SJCRH30 (cell line): ENCODE results near the genes SWSAP1 and ELOF1.

DNA sequence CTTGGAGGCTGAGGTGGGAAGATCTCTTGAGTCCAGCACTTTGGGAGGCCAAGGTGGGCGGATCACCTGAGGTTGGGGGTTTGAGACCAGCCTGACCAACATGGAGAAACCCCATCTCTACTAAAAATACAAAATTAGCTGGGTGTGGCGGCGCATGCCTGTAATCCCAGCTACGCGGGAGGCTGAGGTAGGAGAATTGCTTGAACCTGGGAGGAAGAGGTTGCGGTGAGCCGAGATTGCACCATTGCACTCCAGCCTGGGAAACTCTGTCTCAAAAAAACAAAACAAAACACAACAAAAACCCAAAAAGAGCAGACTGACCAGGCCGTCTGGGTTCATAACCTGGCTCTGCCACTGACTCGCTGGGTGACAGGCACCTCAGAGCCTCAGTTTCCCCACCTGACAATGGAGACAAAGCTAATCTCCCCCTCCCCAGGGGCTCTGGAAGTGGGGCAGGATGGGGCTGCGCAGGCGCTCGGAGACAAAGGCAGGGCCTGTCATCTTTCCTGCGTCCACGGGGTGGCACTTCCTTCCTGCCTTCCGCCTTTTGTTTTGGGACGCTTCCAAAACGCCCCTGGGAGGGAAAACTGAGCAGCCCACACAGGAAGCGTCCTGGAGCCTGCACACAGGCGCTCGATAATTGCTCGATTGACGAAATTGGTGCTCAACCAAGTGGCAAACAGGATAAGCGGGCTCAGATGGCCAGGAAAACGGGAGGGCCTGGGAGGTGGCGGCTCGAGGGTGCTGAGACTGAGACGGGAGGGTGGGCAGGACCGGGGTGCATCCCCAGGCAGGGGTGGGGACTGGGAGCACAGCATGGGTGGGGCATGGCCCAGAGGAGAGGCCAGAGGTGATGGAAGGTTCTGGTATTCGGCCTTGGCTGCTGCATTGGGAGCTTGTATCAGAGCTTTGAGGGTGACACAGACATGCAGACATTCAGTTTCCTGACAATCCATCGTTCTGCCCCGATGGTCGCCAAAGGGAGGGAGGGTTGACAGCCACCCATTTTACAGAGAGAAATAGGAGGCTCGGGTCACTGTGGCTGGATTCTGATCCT, 17.9 kb downstream of the SPC24 start:
- RAMPAGE, long total RNA = no peak

DNA sequence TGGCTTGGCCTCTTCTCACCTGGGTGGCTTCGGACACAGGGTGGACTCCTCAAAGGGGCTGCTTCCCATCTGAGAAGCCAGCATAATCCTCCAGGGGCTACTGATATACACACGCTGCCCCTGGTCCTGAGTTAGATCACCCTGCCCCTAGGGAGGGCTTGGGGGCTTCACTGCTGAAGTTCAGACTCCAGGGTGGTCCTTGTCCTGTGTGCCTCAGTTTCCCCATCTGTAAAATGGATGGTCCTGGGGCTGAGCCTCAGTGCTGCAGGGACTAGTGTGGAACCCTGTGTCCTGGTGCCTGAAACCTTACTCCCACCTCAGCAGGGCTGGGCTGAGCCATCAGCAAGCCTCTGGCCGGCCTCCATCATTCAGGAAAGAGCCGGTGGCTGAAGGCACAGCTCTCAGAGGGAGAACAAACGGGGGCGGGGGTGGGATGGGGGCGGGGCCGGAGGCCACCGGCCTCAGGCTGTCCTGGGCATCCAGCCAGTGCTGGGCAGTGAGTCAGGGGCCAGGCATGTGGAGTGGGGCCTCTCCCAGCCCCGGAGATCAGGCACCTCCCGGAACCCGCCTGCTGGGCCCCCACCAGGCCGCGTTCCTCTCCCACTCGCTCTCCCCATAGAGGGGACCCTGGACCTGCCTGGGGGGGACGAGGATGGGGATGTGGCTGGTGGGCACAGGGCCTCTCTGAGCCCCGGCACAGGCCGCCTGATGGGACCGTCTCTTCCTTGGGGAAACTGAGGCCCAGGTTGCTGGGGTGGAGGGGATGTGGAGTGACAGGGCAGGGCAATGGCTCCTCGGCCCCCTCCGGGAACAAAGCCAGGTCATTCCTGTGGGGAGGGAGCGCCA, 13.1 kb downstream of the SPC24 start:
- RAMPAGE, long total RNA = no peak

- RAMPAGE, long total RNA = no peak
Observed at GRCh38 chr19:11179664-11180494, 17.5 kb downstream of the KANK2 start.

- RAMPAGE, long total RNA = no peak
Observed at GRCh38 chr19:11198750-11199554, 1.6 kb upstream of the KANK2 start.

DNA sequence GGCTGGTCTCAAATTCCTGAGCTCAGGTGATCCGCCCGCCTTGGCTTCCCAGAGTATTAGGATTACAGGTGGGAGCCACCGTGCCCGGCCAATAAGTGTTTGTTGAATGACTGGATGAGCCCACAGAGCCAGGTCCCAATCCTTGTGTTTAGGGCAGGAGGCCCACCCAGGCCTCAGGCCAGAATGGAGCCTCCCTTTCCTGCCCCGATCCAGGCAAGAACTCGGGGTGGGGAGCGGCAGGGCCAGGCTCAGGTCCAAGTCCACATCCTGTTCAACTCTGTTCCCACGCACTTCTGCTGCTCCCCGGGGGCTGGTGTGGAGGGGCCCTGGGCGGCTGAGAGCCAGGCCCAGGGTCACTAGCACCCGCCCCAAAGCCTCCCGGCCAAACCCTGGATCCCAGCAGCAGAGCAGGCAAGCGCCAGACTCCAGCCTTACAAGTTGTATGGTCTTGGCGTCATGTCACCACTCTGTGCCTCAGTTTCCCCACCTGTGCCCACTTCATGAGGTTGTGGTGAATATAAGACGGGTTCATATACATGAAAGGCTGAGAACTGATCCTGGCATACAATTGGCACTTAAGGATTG, 8.0 kb downstream of the ANGPTL8 start:
- RAMPAGE, long total RNA = no peak

- RAMPAGE, long total RNA = no peak
Observed at GRCh38 chr19:11286454-11286914, 9.5 kb upstream of the TSPAN16 start.

GRCh38 chr19:11338489-11338772, 1.0 kb downstream of the RAB3D start:
- RAMPAGE, long total RNA = no peak

DNA sequence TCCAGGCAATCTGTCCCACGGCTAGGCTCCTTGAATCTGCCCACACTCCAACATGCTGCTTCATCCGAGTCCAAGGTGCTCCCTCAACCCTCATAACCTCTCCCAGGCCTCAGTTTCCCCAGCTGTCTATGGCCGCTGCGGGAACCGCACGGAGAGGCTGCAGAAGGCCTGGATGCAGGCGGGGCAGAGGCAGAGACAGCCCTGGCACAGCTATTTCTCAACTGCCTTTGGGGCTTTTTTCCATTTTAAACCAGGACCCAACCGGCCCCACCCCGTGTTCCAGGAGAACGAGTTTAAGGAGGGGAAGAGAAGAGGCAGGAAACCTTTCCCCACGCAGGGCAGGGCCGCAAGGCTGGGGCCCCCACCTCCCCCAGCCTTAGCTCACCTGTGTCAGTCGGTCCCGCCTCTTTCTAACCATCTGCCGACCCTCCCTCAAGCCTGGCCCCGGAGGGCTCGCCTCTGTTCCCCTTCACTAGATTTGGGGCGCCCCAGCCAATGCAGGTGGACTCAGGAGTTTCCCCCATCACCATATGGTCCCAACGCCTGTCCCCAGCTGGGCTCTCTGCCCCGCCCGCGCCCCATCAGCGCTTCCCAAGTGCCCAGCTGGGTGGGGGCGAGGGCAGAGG, 571 bp downstream of the RAB3D start:
- RAMPAGE, long total RNA = no peak

DNA sequence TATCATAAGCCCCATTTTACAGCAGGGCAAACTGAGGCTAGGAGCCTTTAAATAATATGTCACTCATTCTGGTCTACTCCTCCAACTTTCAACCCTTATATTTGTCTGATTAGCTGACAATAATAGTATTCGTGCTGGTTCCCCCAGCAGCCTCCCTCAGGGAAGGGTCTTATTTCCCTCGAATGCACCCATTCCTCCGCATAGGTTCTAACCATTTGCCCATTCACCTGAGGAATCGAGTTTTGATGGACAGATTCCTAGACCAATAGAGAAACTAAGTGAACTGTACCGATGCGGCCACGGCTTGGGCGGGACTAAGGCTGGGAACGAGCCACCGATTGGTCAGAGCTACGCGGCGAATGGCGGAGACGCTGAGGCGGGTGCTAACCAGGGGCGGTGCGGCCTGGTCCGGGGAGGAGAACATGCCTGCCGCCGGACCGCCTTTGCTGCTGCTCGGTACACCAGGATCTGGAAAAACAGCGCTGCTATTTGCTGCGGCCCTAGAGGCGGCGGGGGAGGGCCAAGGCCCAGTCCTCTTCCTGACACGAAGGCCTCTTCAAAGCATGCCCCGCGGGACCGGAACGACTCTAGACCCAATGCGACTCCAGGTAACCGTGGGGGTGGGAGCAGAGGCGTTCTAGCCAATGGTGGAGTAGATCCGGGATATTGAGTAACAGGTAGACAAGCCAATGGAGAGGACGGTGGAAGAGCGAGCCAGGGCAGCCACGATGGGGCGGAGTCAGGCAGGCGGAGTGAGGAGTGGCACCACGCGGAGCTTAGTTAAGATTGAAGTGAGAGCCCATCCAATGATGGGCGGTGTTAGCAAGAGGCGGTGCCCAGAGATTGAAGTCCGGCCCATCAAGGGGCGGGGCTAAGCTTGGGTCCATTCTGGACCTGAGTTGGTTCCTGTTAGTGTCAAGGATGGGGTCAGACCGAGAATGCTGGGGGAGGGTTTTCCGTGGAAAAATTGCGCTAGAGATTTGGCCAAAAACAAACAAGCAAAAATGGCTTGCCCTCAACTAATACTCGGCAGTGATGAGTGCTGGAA, at the start of gene SWSAP1:
Gene SWSAP1 (plus strand): TSS at position 345 of the 1,048 bp plus-strand sequence.
- RAMPAGE, long total RNA = start-site peak on the plus strand centred at position 370 of the sequence, 73 bp wide, 59 and 16 reads in 2 replicates

DNA sequence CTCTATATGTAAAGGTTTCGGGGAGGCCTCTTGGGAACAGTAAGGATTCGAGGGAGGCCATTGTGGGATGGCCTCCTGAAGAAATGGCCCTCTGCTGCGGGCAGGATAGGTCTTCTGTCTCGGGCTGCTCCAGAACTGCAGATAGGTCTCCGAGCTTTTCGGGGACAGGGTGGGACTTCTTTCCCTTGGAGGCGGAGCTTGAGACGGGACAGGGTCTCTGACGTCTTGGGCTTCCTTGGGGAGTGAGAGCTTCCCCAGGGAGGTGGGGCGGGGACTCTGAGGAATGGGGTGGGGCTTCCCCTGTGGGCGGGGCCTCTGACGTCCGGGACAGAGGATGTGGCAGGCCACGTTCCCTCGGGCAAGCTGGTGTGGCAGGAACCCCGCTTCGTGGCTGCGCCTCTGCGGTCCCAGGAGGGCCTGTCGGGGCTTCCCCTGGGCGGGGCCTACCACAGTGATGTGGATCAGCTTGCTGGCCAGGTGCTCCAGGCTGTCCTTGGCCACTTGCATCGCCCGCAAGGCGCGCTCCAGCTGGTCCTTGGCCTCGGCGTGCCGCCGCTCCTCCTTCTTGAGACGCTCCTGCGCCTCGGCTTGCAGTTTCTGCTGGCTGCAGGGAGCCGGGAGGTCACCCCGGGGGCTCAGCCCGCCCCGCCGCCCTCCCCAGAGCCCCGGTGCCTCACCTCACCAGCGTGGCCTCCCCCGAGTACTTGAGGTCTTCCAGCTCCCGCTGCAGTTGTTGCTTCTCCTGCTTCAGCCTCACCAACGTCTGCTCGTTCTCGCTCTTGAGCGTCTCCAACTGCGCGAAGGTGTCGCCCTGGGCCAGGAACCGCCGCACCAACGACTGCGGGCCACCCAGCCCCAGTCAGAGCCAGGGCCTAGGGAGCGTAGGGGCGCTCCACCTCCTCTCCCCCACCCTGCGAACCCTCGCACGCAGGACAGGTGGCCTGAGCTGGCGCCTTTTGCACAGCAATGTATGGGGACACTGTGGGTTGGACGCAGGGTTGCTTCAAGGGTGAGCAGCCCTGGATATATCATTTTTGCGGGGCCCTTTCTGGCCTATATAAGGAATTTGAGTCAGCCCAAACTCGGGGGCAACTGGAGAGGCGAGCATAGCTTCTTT, 3.3 kb upstream of the RGL3 start:
- RAMPAGE, long total RNA = no peak

- RAMPAGE, long total RNA = no peak
Observed at GRCh38 chr19:11482183-11482945, 1.5 kb upstream of the ELAVL3 start.

DNA sequence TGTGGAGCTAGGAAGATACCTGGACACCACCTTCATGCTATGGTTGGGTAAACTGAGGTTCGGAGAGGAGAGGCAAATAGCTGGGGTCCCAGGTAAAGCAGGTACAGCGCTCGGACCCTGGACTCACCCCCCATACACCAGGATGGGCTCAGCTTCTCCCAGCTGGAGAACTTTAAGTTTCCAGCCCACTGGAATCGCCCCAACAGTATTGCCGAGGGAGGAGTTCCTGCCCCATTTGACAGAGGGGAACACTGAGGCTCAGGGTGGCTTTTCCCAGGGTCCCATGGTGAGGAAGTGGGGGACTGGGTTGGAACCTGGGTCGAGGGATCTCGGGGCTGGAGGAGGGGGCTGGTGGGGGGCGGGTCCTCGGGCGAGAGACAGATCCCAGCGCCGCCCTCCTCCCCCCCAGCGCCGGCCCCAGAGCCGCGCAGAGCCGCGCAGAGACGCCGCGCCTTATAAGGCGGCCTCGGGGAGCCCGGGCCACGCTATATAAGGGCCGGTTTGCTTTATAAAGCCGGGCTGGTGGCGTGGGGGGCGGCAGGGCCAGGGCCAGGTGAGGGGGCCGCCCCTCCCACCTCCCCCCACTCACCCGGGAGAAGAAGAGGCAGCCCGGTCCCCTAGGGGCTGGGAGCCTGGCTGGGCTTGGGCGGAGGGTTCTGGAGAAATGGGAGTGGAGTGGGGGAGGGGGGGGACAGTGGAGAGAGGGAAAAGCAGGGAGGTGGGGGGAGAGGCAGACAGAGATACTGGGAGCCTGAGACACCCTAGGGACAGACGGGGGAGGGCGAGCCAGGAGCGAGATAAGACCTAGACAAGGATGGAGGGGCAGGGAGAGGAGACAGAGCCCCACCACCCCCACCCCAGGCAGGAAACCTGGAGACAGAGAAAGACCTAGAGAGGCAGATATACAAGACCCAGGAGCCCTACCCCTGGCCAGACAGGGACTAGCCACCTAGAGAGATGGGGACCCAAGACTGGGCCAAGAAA, 1.1 kb downstream of the CNN1 start:
- RAMPAGE, long total RNA = no peak

GRCh38 chr19:11559078-11559774, at the start of gene ELOF1:
Gene ELOF1 (minus strand): TSS chr19:11559230.
- RAMPAGE, long total RNA = start-site peak on the minus strand at chr19:11559200-11559227, 151 and 20 reads in 2 replicates

- RAMPAGE, long total RNA = no peak
Observed at GRCh38 chr19:11617504-11618625, 20.6 kb downstream of the ZNF627 start.

DNA sequence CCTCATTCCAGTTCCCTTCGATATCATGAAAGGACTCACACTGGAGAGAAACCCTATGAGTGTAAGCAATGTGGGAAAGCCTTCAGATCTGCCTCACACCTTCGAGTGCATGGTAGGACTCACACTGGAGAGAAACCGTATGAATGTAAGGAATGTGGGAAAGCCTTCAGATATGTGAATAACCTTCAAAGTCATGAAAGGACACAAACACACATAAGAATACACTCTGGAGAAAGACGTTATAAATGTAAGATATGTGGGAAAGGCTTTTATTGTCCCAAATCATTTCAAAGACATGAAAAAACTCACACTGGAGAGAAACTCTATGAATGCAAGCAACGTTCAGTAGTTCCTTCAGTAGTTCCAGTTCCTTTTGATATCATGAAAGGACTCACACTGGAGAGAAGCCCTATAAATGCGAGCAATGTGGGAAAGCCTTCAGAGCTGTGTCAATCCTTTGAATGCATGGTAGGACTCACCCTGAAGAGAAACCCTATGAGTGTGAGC, 16.2 kb upstream of the ZNF439 start:
- RAMPAGE, long total RNA = no peak

- RAMPAGE, long total RNA = no peak
Observed at GRCh38 chr19:11924434-11924813, 483 bp upstream of the ZNF700 start.

DNA sequence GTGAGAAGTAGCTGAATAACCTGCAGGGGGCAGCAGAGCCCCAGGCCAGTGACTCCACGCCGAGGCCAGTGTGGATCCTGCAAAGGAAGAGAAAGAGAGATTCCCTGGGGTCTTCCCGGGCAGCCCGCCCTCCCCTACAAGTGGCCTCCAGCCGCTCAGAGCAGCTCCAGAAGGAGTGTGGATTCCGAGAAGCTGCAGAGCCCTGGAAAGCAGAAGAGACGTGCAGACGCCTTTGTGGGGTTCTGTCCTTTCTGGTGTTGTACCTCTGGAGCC, 869 bp upstream of the ZNF763 start:
- RAMPAGE, long total RNA = no peak

- RAMPAGE, long total RNA = no peak
Observed at GRCh38 chr19:12272224-12272539, 22.5 kb downstream of the ZNF44 start.

DNA sequence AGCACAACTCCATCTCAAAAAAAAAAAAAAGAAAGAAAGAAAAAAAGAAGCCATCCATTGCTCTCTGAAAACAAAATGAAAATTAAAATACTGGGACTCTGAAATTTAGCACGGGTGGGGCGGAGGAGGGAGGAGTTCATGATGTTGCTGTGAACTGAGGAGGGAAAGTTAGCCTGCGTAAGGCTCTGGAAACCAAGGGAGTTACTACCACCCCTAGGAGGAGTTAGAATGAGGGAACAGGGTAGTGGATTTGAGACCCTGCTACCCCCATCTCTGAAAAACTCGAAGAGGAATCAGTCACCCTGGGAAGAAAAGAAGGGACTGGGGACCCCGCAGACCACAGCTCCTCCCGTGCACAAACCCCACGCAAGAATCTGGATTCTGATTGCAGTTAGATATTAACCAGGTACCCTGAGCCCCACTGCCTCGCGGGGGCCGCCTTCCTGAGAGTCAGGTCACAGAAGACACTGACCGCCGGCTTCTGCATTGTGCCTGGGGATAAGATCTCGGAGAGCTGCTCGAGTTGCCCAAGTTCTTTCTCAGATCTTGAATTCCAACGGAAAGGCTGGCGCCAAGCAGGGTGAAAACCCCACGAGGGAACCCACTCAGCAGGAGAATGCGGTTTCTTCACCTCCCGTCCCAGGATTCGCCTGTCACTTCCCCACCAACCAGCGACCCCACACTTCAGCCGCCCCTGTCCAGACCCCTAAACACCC, 933 bp downstream of the ZNF442 start:
- RAMPAGE, long total RNA = no peak

GRCh38 chr19:12507699-12508300, 23.2 kb upstream of the ZNF709 start:
- RAMPAGE, long total RNA = no peak